M059J (cell line): ENCODE data around the gene MRPS24.

DNA sequence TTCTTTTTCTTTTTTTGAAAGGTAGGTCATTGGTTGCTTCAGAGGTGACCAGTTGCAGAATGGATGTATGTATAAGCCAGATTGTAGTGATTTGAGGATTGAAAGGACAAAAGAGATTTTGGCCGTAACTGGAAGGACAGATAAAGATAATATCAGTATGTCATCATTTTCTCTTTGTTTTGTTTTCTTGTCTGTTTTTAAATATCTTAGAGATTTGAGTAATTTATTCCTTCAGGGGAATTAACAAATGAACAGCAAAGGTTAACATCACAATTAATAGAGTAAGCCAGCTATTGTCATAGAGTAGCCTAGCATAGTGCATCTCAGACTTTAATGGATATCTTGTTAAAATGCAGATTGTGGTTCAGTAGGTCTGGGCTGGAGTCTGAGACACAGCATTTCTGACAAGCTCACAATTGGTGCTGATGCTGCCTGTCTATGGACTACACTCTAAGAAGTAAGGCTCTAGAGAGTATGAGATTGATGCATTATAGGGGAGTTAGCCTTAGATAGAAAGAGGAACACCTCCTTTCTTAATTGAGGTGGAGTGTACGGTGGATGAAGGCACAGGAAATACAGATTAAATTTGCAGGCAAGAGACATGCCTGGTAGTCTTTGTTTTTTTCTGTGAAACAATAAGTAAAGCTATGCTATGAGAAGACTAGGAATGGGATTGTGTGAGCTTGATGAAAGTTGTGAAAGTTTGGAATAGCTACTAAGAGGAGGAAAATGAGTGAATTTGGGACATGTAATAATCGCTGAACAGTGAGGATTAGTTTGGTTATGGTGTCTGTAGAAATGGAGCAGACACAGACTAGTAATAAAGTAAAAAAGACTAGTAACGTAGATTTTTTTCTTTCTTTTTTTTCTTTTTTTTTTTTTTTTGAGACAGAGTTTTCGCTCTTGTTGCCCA is 28.5 kb downstream of the CDK13 start:
- RAMPAGE, long total RNA, result no peak

GRCh38 chr7:39991713-39992067 is 41.6 kb downstream of the CDK13 start:
- RAMPAGE, long total RNA, result no peak

- RAMPAGE, long total RNA, result no peak
Measured at GRCh38 chr7:40096182-40097252, 37.9 kb downstream of the MPLKIP start.

DNA sequence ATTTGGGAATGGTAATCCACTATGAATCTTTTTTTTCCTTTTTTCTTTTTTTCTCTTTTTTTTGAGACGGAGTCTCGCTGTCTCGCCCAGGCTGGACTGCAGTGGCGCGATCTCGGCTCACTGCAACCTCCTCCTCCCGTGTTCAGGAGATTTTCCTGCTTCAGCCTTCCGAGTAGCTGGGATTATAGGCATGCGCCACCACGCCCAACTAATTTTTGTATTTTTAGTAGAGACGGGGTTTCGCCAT is 730 bp downstream of the SUGCT start:
- RAMPAGE, long total RNA, result no peak

GRCh38 chr7:40437499-40438095 is 302.8 kb downstream of the SUGCT start:
- RAMPAGE, long total RNA, result no peak

DNA sequence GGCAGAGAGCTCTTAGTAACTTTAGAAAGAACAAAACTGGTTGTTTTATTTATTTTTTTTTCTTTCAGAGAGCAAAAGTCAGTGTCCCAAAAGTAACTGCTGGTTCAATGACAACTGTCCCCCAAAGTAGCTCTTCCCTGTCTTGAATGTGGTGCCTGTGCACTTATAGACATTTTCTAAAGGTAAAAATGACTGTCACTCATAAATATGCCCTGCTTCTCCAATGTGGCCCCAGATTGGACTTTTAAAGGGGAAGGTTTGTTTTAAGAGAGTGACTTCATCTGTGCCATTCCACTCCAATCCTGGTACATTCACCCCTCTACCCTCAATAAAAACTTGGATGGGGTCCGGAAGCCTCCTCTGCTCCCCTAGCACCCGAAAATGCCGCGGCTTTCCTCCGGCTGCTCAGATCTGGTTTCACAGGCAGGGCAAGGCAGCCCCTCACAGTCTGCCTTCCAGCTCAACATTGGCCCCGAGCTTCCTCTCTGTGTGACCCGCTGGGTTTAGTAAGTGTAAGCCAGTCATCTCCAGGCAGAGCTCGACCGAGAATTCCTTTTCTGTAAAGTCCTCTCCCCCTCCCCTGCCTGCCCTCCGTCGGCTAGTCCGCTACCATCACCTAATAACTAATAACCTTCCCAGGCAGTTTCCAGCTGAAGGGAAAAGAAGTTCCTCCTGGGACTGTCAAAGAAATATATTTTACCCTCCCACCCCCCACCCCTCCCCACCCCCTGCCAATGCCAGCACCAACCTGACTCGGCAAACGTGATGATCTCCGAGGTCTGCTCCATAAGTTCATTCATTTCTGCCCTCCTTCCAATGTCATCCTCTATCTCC is 3.4 kb downstream of the INHBA start:
- RAMPAGE, long total RNA, result no peak

DNA sequence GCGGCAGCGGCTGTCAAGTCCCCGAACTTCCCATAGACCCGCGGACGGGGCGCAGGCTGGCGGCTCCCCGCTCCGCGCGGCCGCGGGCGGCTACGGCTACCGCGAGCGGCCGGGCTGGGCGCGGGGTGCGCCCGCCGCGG is 163 bp downstream of the GLI3 start:
- RAMPAGE, long total RNA, result no peak

GRCh38 chr7:42746264-42746654 is 165.6 kb downstream of the C7orf25 start:
- RAMPAGE, long total RNA, result no peak

- RAMPAGE, long total RNA, result no peak
Measured at GRCh38 chr7:43059344-43059671, 53.1 kb upstream of the HECW1 start.

DNA sequence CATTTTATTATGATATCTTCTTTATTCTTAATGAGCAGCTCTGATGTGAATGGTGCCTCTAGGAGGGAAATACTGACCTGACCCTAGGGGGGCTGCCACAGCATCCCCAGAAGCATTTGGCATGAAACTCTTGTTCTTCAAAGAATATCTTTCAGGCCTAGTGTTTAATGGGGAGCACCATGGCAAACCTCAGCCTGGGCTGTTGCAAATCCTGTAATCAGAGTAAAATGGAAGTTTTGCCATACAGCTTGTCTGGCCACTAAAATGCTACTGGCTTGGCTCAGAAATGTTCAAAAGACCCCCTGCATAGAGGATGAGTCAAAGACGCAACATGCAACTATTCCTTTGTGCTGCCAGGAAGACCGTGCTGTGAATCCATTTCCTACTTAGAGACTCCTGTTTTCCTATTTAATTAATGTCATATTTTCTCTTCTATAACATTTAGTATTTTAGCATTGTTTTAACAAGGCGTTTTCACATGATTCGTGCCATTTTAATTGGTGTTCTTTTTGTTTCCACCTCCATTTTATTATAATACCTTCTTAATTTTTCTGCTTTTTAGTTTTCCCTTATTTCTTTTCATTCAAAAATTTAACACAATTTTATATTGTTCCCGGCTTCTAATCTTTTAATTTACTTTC is 26.8 kb downstream of the HECW1 start:
- RAMPAGE, long total RNA, result no peak

DNA sequence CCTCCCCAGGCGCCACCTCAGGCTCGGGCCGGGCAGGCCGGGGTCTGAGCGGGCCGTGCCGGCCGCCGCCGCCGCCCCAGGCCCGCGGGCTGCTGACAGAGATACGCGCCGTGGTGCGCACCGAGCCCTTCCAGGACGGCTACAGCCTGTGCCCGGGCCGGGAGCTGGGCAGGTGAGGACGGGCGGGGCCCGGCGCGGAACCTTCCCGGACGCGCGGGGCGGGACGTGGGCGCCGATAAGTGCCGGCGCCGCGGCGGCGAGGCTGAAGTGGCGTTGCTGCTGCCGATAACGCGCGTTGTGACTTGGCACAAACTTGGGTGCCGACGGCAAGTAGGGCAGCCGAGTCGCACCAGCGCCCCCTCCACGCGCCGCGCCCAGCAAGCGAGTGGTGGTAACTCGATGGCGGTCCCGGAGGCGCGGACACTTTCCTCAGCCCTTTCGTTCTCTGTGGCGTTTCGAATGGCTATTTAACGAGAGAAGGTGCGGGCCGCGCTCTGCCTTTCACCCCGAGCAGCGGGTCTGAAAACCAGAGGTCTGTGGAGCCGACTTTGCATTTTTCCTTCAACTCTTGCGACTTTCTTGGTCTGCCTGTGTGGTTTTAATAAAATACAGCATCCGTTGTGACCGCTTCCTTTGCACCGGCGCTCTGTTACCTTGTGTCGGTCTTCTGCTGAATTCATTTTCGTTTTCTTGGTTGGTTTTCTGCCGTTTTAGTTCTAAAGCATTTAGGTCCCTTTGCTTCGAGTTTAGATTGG is 547 bp downstream of the STK17A start:
- RAMPAGE, long total RNA, result no peak

DNA sequence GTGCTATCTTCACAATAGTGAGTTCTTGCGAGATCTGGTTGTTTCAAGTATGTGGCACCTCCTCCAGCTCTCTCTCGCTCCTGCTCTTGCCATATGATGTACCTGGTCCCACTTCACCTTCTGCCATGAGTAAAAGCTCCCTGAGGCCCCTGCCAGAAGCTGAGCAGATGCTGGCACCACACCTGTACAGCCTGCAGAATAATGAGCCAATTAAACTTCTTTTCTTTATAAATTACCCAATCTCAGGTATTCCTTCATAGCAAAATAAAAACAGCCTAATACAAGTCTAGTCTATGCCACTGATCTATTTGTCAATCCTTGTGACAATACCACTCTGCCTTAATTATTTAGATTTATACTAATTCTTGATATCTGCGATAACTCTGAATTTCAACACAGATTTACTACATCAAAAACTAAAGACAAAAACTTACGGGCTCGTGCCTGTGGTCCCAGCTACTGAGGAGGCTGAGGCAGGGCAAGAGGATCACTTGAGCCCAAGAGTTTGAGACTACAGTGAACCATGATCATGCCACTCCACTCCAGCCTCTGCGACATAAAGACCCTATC is 66.1 kb downstream of the COA1 start:
- RAMPAGE, long total RNA, result no peak

DNA sequence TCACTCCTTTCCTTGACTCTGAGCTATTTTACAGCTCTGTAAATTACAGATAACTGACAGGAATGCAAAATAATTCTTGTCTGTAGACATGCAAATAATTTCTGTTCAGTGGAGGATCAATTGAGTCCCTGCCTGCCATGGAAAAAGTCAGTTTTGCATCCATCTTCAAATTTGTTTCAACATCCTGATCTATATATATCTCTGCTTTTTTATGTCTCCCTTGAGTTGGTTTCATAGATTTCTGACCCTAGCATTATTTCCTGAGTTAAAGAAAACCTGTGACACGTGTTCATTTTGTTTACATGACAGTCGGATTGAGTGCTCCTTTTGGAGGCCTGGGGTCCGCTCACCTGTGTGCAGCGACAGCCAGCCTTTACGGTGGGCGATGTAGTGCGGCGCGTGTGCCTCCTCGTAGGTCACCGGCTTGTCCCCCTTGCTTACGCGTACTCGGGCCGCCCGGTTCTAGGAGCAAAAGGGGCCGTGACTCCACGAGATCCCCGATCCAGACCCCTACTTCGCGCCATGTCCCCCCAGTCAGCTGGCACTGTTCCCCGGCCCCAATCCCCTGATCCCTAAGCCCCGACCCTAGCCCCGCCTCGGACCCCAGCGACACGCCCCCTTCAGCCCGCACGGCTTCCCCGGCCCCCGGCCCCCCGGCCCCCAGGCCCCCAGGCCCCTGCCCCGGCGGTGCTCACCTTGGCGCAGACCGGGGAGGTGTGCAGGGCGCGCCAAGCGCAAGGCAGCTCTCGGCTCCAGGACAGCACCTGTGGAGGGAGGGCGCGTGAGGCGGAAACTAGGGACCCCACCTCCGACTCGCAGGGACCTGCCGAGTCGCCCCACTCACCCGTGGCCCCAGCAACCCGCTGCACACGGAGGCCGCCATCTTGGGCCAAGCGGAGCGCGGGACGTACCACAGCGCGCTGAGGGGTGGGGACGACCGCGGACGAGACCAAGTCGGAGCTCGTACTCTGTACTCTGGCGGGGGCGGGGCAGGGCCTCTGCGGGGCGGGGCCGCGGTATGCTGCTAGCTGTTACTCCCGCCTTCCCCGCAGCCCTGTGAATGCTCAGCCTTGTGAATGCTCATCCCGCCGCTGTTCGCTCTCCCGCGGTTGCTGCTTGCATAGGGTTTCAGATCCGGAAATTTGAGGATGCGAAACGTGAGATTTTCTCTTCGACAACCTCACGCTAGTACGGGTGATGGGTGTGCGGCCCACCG is at the start of gene MRPS24:
MRPS24 (minus strand) TSS at position 905 of the 1,216 bp plus-strand sequence.
- RAMPAGE, long total RNA, result start-site peak on the minus strand centred at position 899 of the sequence, 17 bp wide, 113 and 140 reads in 2 replicates

DNA sequence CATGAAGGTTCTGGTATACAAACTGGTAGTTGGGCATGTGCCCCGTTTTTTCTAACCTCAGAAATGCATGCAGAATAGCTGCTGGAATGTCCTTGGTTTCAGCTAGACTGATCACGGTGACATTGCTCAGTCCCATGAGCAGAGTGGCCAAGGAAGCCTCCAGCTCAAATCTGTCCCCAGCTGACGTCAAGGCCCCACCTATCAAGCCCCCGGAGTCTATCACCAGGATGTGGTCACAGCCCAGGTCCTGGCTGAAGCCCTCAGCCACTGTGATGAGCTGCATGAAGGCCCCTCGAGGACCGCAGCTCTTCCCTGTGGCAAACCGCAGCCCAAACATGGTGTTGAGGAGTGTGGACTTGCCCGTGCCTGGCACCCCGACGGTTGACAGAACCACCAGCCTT is 7.7 kb upstream of the MRPS24 start:
- RAMPAGE, long total RNA, result no peak

- RAMPAGE, long total RNA, result no peak
Measured at GRCh38 chr7:43878957-43879341, 9.6 kb upstream of the MRPS24 start.

DNA sequence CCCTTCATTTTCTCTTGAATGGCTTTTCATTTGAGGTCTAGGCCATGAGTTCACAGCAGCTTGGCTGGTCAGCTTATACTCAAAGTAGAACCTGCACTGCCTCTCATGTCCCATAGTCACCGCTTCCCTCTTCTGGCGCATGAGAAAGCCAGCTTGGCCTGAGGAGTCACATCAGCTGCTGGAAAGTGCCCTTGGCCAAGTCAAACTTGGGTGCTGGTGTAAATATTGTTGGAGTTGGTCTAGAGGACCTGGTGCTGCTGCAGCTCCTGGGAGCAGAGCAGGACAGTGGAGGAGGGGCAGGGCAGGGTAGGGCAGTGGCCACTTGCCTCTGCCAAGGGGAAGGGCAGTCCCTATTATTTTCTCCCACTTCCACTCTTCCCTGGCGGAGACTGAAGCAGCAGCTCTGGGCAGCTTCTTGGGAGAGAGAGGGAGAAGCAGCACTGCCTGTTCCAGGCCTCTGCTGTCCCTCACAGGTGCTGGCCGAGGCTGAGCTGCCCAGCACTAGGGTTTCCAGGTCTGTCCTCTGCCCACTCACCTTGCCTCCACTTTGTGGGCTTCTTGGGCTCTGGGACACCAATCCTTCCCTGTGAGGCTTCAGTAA is 12.8 kb downstream of the UBE2D4 start:
- RAMPAGE, long total RNA, result no peak

GRCh38 chr7:44113165-44113867 is 9.2 kb downstream of the AEBP1 start:
- RAMPAGE, long total RNA, result no peak

GRCh38 chr7:44131911-44132212 is 8.5 kb upstream of the POLD2 start:
- RAMPAGE, long total RNA, result no peak

DNA sequence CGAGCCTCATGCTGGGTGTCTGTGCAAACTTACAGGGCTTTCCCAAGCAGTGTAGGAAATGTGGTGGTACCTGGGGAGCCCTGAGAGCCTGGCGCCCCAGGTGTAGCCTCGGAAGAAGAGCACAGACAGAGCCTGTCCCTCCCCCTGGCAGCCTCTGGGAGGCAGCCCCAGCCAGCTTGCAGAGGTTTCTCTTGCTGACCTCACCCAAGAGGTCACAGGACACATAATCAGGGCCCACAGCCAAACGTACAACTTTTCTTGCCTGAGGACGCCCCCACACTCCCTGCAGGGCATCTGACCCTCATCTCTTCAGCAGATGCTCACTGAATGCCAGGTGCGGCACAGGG is 16.1 kb upstream of the MYL7 start:
- RAMPAGE, long total RNA, result no peak

- RAMPAGE, long total RNA, result no peak
Measured at GRCh38 chr7:44159322-44159521, 18.1 kb upstream of the MYL7 start.